Fibroblast of villous mesenchyme (primary cell): Measurements from ENCODE around the genes P2RY4, TEX11, NHSL2 and PIN4.

DNA sequence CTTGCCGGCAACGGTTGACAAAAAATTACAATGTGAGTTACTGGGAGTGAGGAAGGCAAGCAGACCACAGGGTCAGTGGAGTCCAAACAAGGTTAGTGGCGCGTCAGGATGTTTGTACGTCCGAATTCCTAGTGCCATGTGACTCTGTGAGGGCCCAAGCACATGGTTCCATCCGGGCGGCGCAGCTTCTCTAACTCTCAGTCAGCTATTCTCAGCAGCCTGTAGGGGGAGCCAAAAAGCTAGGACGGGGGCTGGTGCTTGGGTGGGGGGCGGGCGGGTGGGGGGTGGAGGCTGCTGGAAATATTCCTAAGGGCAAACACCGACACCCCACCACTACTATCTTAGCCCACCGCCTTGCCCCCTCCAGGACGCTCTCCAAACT is 677 bp upstream of the NALF2 start:
- CAGE, long polyA plus RNA: no peak

DNA sequence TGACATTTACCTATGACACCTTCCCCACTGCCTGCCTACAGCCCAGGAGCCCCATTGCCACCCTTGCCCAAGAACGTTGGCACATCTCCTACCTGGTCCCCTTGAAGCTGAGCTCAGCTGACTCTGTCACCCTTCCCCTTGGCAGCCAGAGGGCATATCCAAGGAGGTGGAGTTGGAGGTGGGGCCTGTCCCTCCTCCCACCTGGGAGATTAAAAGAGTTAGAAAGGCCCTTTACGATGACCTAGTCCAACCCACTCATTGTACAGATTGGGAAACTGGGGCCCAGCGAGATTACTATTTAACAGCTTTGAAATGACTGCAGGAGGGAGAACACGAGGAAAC is at the start of gene P2RY4:
TSS of gene P2RY4 (minus strand) at position 128 of the 342 bp plus-strand sequence.
- CAGE, long polyA plus RNA: no peak

GRCh38 chrX:70473708-70474433 is 29.2 kb downstream of the DLG3 start:
- CAGE, long polyA plus RNA: no peak

DNA sequence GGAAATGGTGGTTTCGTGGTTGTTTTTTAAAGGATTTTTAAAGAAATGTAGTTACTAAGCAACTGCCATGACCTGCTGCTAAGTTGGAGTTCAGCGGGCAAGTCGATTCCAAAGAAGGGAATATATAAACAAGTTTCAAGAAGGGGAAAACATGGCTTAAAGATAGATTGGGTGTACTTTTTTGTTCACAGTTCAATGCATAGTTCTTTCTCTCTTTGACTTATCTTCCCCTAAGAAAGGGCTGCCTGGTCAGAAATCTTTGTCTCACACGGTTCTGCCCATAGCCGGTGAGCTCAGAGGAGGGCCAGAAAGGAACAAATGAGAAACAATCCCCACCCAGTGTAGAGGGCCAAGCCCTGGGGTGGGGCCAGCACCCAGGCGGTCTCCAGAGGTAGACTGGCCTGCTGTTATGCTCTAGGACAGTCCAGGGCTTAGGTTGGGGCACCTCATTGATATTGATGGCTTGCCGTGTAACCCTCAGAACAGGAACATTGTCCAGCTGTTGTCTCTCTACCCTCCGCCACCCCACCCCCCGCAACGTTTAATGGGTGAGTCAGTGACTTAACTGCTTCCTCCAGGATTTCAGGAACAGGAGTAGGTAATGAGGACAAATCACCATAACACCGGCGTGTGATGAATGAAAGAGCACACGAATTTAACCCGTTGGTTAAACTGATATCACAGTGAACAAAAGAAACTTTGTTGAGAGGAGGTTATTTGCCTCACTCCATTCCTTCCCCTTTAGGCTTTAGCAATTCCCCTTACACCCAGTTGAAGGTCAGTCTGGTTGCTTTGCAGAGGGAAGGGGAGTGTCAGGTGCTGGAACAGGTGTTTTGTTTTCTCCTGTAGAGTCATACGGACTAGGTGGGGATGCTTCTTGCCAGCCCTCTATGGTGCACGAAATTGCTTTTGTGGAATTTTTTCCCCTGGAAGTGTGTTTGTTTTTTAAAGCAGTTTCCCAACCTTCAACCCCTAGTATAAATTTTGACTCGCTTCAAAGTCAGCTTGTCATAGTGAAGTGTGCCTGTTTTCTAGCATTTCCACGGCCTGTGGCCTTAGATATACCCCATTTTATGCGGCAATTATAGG is 32.8 kb downstream of the DLG3 start:
- CAGE, long polyA plus RNA: no peak

DNA sequence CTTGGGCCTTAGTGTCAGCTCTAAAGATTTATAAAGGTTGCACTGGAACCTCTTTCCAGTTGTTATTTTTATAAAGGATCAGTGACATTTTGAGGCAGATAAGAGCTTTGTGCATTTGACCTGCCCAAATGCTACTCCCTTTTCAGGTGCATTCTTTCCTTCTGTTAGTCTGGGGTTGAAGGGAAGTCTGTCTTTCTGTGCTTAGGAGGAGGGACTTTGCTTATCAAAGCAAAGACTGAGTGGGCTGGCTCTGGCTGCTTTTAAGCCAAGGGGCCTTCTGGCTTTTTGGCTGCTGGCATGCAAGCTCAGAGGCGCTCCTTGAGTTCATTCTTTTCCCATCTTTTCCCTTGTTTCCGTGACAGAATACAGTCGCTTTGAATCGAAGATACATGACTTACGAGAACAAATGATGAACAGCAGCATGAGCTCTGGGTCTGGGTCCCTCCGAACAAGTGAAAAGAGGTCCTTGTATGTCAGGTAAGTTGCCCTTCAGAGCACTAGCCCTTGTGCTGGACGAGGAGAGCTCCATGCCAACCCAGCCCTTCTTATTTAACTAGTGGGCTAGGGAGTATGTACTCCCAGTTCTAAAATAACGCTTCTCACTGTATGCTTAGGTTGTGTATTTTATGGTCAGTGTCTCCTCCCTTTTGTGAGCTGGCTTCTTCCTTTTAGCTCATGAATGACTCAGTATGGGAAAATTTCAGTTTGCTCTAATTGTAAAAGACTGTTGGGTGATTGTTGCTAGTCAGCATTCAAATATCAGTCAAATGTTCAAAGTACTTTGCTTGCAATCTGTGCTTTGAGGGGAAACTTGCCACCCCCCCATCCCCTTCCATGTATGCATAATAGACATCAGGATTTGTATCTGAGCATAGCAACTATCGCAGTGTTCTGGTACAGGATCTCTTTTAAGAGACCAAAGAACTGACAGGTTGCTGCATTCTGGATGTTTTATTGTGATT is 34.4 kb downstream of the DLG3 start:
- CAGE, long polyA plus RNA: no peak

DNA sequence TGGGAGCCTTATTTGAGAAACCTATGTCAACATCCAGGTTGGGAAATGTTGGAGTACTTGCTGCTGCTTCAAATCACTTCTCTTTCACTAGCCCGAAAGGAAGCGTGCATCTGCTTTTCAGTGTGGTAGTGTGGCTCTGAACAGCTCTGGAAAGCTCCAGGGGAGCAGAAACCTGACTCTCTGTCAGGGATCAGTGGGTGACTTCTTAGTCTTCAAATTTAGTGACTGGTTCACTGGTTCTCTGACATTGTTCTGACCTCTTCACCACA is 36.8 kb downstream of the DLG3 start:
- CAGE, long polyA plus RNA: no peak

- CAGE, long polyA plus RNA: no peak
Observed at GRCh38 chrX:70908504-70909135, at the start of gene TEX11. TSS of gene TEX11 (minus strand) at chrX:70908711.

DNA sequence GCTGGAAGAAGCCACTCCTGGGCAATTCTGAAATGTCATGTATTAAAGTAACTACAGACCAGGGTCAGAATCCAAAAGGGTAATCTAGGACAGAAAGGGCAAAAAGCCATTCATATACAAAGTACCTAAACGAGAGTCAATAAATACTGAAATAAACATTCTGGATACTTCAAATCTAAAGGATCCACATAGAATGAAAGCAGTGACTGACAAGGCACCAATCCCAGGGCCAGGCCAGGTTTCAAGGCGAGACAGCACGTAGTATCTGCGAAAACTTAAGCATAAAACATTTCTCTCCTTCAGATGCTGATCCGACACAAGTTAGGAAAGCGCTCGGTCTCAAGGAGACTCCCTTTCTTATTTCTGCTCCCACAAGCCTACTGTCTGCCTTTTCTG is 901 bp downstream of the SNX12 start:
- CAGE, long polyA plus RNA: no peak

DNA sequence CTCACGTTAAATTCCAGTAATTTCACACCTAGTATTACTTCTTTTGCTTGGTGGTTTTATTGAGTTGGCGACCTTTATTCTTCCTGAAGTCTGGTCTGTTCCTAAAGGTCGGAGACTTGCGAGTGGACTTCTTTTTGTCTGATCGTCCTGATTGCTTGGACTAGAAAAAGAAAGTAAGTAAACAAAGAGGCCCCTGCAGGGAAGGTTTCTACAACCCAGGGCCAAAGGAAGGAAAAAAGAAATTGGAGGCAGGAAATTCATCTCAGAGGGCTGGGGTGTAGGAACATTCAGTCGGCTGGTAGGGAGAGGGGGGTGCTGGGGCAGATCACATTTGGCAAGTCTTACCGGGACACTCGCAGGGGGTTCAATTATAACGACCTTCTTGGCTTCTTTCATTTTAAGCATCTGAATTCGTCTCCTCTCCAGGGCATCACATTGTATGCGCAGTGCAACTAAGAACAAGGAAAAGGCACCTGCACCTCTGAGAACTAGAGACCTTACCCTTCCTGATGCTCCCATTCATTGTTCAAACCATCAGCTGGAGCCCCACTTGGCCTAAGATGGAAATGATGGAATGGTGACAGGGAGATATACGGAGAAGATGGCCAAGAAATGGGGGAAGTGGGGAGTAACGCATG is 2.5 kb downstream of the CXorf65 start:
- CAGE, long polyA plus RNA: no peak

GRCh38 chrX:71282560-71283108 is 801 bp upstream of the NONO start:
- CAGE, long polyA plus RNA: no peak

DNA sequence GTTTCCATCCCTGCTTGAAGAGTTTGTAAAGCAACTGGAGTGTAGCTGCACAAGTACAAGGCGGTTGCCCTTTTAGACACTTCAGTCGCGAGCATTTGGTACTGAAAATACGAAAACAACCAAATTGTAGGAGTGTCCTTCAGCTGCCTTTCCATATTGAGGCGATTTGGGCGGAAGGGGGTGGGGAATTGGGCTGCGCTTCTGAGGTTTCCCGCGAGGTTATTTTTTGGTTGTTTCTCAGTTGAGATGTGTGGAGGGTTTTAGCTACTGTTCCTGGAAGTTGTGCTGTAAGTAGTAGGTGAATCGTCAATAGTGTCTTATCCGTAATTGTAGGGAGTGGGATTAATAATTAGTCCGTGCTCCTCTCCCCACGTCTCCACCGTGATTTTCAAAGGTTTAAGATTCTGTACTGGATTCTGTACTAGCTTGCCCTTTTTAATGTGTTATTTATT is 1.4 kb downstream of the OGT start:
- CAGE, long polyA plus RNA: no peak

- CAGE, long polyA plus RNA: no peak
Observed at GRCh38 chrX:71567325-71567792, 10.9 kb upstream of the GCNA start.

DNA sequence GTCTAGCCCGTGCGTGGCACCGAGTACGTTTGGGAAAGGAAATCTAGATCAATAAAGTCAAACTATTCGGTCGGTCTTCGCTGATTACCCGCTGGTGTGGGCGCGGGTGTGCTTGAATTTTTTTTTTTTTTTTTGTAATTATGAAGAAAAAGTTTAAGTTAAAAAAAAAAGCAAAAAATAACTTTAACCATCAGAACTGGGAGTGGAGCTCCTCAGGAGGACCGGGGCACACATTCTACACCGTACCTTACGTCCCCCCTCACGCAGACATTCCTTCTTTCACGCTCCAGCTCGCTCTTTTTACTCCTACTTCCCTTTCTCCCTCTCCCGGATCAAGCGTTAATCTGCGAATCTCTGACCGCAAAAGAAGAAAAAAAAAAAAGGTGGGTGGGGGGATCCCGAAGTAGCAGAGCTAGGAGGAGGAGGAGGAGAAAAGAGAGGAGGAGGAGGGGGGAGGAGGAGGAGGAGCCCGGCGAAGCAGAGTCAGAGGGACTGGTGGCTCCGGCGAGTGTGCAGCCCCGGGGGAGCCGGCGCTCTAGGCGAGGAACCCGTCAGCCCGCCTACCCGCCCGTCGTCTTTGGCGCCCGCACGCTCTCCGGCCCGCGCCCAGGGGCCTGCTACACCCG is at the start of gene NHSL2:
TSS of gene NHSL2 (plus strand) at position 486 of the 626 bp plus-strand sequence.
- CAGE, long polyA plus RNA: no peak

DNA sequence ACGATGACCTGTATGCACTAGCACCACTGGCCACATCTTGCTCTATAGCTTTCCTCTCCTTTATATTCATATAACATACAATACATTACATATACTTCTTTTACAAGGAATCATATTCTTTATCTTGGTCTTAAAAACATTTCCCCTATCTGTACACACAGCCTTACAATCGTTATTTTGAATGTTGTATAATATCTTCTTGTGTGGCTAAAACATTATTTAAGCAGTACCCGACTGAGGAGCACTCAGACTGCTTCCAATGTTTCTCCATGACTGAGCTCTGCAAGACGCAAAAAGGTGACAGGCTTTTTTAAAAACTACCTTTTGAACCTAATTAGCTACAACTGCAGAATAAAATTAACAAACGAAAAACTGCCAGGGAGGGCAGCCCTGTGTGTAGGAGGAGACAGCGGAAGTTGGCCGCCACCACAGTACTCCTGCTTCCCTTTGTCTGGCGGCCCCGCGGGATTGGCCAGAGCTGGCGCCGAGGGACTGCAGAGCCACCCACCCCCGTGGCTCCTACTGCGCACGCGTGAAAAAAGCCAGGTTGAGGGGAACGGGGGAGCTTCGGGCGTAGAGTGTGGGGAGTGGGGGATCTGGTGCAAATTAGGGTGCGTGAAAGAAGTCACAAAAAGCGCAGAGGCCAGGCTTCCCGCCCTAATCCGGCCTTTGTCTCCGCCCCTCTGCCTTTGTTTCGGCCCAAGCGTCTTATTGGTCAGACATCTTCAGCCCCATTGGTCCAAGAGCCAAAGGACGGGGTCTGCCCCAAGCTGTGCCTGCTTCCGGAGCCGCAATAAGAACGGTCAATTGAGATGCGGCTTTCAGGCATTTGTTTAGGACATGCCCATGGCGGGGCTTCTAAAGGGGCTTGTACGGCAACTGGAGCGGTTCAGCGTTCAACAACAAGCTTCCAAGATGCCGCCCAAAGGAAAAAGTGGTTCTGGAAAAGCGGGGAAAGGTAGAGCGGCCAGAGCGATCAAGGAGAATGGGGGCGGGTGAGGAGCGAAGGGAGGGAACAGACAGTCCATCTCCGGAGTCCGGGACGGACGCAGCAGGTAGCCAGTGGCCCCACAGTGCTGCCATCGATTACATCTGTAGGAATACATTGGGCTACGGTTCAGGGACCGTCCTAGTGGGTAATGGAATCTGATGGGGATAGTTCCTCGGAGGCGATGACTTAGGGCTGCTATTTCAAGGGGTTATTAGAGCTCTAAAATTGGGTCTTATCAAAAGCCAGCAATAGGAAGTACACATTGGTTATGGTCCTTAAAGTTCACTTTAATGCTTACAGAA is at the start of gene PIN4:
TSS of gene PIN4 (plus strand) at position 887 of the 1,293 bp plus-strand sequence.
- CAGE, long polyA plus RNA: no peak

- CAGE, long polyA plus RNA: no peak
Observed at GRCh38 chrX:72266981-72267452, 10.0 kb downstream of the RPS4X start.

DNA sequence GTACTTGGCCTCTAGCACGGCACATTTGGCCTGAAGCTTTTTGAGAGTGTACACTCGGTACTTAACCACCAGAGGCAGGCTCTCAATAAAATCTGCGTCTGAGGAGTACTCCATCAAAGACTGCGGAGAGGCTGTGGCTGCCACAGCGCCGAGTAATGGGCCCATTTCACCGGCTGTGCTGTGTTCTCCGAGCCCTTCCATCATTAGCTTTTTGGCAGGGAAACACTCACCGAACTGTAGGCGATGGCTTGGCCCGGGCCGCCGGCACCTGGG is 48.3 kb upstream of the PABPC1L2A start:
- CAGE, long polyA plus RNA: no peak

- CAGE, long polyA plus RNA: no peak
Observed at GRCh38 chrX:73826961-73828032, 264.3 kb downstream of the CHIC1 start.

- CAGE, long polyA plus RNA: no peak
Observed at GRCh38 chrX:73833015-73833658, 270.1 kb downstream of the CHIC1 start.

DNA sequence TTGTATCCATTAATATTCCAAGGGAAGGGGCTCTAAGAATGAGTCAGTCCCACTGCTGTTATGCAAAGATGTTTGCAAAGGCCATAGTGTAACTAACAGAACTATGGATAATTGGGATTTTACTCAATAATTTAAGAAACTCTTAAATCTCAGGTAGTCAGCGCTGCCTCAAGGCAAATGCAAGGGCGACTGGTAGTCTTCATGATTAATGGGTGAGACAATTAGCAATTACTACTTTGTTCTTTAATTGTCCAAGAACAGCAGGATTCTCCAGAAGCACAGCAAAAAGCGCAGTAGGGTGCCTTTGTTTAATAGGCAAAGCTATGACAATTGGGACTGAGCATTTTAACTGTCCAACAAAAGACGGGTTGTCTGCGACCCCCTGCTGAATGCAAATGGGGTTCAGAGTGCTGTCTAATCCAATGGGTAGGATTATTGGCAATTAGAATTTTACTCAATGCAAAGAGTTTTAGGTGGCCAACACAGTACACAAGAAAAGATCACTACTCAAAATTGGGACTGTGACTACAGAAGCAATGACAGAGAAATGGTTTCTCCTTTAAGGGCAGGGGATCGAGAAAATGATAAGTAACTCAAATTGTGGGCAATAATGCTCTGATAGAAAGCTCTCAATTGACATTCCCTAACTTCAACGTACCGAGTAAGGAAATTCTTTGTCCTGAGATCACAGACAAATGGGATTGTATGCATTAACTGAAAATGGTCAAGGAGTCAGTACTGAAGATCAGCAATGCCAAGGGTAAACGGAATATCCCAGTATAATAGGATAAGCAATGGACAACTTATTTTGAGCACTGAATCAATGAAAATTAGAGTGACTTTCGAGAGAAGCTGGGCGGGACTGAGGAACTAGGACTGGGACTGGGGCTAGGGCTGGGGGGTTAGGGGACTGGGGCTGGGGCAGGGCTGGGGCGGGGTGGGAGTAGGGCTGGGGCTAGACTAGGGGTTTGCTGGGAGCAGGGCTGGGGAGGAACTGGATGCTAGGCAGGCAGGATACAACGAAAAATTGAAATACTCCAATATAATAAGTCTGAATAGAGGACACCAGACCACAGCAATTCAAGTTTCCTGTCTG is 286.3 kb downstream of the CHIC1 start:
- CAGE, long polyA plus RNA: no peak

GRCh38 chrX:73850896-73852039 is 288.3 kb downstream of the CHIC1 start:
- CAGE, long polyA plus RNA: no peak